Cardiac septum (tissue), 1 donor: ENCODE measurements around the genes SMIM14, NSUN7 and APBB2.

GRCh38 chr4:39485243-39485610 lies 26.4 kb downstream of the LIAS start:
- PRO-cap, result no peak

DNA sequence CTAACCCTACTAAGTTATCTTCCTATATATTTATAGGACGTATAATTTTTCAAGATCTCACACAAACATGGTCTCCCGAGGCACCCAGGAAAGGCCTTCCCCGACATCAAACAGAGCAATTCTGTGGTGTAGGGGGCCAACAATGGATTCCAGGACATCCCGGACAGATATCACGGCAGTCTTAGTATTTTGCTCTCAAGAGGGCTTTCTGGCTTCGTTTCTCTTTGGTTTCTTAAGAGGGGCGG lies 706 bp downstream of the UGDH start:
- PRO-cap, result no peak

- PRO-cap, result no peak
These were observed 41.7 kb upstream of the UGDH start for GRCh38 chr4:39568916-39569409.

- PRO-cap, result bidirectional peak, plus-strand start at chr4:39639039, minus-strand start at chr4:39638865; bidirectional peak, plus-strand start at chr4:39639154, minus-strand start at chr4:39639084
These were observed at the start of gene SMIM14 for GRCh38 chr4:39638377-39639420. SMIM14 (minus strand) TSS chr4:39638865.

- PRO-cap, result no peak
These were observed 22.0 kb downstream of the UBE2K start for GRCh38 chr4:39719869-39720402.

- PRO-cap, result no peak
These were observed 139.9 kb downstream of the UBE2K start for GRCh38 chr4:39837661-39838321.

GRCh38 chr4:40202504-40202848 lies 5.6 kb downstream of the RHOH start:
- PRO-cap, result no peak

- PRO-cap, result no peak
These were observed 13.5 kb upstream of the CHRNA9 start for GRCh38 chr4:40321457-40322151.

GRCh38 chr4:40395652-40396302 lies 60.6 kb downstream of the CHRNA9 start:
- PRO-cap, result no peak

GRCh38 chr4:40563757-40564640 lies 65.7 kb downstream of the RBM47 start:
- PRO-cap, result unidirectional peak, plus-strand start at chr4:40564264

DNA sequence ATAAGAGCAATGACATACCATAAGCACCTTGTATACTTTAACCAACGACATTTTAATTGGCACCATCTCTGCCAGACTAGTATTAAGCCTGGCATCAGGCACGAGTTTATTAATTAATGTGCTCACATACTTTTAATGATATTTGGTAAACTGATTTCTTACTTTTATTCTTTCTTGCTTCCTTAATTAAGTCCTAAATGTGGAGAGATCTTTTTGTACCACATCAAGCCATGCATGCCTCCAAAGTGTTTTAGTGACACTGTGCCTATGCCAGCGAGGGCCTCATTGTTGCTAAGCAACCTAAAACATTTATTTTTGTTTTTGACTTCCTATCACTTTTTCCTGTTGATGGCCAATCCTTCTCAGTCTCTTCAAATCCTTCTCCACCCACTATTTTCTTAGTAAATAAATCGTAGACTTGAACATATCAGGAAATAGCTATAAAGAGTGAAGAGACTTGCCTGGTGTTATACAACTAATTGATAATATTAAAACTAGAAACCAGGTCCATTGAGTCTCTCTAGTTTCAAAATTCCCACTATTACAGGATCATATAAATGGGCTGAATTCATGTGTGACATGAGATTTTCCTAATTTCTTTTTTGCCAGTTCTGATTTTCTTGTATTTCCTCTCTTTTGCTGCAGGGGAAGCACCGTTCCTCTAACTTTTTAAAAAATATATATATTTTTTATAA lies 5.5 kb upstream of the NSUN7 start:
- PRO-cap, result no peak

DNA sequence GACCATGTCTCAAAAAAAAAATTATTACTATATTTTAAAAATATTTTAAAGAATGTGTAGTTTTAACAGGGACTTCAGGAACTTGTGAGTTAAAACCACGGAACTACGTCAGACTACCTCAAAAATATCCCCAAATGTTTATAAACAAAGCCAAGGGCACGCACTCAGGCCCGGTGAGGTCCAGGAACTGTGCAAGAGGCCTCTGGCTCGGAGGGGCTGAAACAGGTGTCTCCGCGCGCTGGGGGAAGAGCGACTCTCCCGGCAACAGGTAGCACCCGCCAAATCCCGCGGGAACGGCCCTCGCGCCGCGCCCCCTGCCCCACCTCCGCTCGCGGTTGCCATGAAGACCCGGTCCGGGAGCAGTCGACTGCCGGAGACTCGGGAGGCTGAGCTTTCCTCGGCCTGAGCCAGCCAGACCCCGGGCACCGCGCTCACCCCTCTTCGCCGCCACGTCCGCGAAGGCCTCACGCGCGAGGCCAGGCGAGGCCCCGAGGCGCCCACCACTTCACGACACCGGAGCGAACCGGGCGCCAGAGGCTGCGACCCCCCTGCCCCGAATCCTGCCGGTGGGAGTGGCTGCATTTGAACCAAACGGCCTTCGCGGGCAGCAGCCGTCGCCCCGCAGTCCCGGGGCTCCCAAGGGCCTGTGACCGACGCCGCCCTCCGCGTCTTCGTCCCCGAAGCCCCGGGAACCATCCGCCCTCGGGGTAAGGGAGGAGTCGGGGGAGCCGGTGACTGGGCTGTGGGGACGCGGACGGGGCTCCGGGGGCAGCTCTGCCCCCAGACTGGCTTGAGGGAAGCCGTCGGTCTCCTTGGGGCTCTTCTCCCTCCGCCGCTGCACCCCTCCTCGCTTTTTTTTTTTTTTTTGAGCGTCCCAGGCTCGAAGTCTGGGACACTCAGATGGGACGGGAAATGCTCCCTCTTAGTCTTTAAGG lies at the start of gene NSUN7:
Gene NSUN7, plus strand, starts transcription at position 362 of the 935 bp plus-strand sequence.
- PRO-cap, result no peak

DNA sequence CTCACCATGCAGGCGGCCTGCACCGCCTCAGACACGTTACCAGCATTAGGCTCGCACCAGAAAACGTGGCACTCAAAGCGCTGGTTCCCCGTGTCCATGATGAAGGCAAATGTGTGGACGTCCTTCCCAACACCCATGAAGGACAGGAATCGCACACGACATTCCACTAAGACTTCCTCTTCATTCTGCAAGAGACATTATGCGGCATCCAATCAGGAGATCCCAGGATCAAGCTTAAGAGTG lies 72.0 kb downstream of the NSUN7 start:
- PRO-cap, result no peak

DNA sequence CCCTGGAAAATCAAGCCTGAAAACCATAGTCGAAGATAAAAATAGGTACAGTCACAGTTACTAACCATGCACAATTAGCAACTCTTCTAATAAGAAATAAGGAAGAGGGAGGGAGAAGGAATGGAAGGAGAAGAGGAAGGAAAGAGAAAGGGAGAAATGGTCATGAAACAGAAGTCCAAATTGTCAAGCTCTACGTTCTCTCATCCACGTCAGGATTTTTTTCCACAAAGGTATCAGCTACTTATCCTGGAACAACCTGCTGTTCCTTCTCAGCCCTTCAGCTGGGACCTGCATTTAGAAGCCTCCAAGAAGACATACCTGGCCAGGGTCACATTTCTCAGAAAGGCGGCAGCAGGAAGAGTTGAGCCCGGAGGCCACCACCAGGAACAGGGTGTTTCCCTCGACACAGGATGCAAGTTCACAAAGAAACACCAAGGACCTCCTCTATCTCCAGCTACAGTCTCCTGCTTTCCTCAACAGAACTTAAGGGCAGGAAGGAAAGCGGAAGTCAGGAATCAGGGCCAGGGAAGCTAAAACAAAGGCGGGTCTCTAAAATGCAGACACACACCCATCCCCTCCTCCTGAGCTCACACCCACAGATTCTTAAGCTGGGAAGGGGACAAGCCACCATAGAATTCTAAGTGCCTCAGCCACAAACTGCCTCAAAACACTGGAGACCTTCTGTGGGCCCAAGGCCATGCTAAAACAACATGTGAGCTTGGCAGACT lies 163.6 kb downstream of the APBB2 start:
- PRO-cap, result bidirectional peak, plus-strand start at position 632 of the sequence, minus-strand start at position 458 of the sequence

- PRO-cap, result bidirectional peak, plus-strand start at chr4:41214742, minus-strand start at chr4:41214489
These were observed at the start of gene APBB2 for GRCh38 chr4:41213779-41214954. APBB2 (minus strand) TSS chr4:41214542.

DNA sequence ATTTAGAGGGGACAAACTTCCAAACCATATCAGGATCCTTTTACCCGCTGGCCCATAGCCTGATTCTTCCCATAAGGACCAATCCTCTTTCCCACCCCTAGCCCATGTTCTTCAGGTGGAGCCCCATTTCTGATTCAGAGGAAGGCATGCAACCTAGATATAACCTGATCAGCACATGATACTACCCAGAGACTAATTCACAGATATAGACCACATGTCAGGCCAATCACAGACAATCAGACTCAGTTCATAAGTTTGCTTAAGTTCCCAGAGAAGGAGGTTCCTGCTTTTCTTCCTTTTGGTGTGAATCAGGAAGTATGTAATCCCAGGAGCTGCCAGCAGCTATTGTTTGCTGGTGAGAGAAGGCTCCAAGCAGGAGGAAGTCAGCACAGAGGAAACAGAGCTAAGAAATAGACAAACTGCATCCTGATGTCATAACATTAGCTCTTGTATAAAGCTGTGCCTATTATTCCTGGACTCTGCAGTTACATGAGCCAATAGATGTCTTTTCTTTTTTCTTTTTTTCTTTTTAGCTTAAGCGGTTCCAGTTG lies 50.8 kb downstream of the UCHL1 start:
- PRO-cap, result no peak

DNA sequence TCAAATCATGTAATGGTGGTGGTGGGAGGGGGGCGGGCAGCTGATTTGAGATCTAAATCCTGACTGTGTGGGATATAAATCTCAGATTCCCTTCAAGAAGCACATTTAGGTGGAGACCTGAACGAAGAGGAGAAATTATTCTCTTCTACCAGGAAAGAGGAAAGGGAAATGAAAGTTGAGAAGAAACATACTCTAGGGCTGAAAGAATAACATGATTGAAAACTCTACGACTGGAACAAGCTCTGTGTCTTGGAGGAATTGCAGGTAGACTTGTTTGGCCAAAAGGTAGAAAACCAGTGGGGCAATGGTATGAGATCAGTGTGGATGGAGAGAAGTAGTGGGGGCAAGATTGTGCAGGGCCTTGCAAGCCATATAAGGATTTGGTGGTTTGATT lies 30.1 kb upstream of the LIMCH1 start:
- PRO-cap, result no peak

DNA sequence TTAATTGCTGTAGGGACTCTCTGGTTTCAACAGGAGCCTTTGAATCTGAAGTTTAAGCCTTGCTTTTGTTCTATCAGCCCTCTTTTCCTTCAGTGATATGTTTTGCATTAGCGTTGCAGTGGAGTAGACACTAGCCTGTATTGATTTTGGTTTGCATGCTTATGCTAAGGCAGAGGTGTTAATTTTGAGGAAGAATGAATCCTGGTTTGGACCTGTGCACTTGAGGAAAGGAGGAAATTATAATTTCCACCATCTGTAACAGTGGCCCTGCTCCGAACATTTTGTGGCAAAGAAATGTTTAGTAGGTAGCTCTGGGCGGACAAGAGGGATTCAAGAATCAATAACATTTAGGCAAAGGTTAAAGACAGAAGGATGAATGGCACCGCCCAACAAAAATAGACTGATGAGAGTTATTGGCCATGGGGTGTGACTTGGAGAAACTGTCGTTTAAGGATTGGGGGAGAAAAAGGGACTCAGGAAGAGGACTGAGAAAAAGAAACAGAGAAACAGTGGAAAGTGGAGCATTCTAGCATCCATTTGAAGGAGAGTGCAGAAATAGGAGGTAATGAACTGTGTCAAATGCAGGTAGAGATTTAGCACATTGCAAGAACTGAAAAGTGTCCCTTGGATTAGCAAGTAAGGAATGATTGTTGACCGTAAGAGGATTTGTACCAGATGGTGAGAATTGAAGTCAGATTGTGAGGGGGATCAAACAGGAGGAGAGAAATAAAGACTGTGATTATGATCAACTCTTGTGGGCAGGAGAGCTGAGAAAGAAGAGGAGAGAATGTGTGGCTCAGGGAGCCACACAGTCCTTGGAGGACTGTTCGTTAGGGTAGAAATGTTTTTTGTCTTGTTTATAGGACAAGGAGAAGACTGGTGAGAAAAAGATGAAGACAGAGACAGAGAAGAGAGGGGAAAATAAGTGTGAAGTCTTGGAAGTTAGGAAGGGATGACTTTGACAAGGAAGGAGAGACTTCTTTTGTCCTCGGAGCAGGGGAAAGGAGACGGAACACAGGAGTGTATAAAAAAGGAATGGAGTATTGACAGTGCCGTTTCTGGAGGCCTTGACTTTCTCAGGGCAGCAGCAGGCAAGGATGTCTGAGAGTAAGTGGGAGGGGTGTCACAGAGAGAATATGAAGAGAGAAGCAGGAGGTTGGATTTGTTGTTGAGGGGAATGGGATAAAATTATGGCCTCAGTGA lies 32.8 kb downstream of the LIMCH1 start:
- PRO-cap, result no peak

GRCh38 chr4:41935704-41936099 lies 473 bp downstream of the TMEM33 start:
- PRO-cap, result no peak

GRCh38 chr4:42398723-42399483 lies 1.6 kb downstream of the SHISA3 start:
- PRO-cap, result no peak